ENCODE results near the gene CFAP69.

GRCh38 chr7:84880008-84880944, 306.6 kb downstream of the SEMA3D start:
- RRBS: 96% methylated on average over 23 of the region's 59 CpGs
CAGE:
- cytosol, long polyA plus RNA: no peak
- long polyA plus RNA: no peak
- nucleus, long polyA plus RNA: no peak

DNA sequence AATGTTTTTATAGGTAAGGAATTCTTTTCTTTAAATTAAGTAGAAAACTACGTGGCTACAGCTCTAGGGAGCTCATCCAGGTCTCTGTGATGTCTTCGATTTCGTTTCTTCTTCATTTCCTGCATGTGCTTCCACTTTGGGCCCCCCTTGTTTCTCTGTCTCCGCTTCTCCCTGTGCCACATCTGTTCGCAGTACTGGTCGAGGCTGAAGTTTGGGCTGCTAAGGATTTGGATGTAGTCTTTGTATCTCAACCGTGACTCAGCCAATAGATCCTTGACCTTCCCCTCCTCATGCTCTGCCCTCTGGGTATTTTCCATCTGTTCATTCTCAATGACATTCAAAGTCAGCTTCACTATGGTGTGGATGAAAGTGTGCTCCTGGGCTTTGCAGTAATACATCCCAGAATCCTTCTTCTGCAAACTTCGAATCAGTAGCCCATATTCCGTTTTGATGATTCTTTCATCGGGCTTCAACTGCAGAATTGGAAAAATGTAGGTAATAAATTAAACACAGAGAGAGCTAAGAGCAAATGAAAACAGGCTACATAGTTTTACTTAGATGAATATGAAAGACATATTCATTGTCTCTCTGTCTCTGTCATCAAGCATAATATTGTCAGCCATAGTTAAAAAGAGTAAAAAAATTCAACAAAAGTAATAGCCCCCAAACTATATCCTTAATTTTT, 187.3 kb downstream of the SEMA3D start:
- RRBS: no CpG with 5 or more reads among the region's 10 CpGs
CAGE:
- cytosol, long polyA plus RNA: no peak
- long polyA plus RNA: no peak
- nucleus, long polyA plus RNA: no peak

- RRBS: no CpG with 5 or more reads among the region's 6 CpGs
CAGE:
- cytosol, long polyA plus RNA: no peak
- long polyA plus RNA: no peak
- nucleus, long polyA plus RNA: no peak
Measured at GRCh38 chr7:85106409-85107181, 80.3 kb downstream of the SEMA3D start.

GRCh38 chr7:86975632-86975831, 83.9 kb downstream of the ELAPOR2 start:
- RRBS: no CpG with 5 or more reads among the region's 1 CpG
CAGE:
- cytosol, long polyA plus RNA: no peak
- long polyA plus RNA: no peak
- nucleus, long polyA plus RNA: no peak

GRCh38 chr7:87151825-87152202, 439 bp upstream of the DMTF1 start:
- RRBS: no CpG with 5 or more reads among the region's 15 CpGs
CAGE:
- cytosol, long polyA plus RNA: no peak
- long polyA plus RNA: no peak
- nucleus, long polyA plus RNA: no peak

- RRBS: no CpG with 5 or more reads among the region's 7 CpGs
CAGE:
- cytosol, long polyA plus RNA: no peak
- long polyA plus RNA: no peak
- nucleus, long polyA plus RNA: no peak
Measured at GRCh38 chr7:87199895-87200551, 19.5 kb downstream of the TMEM243 start.

DNA sequence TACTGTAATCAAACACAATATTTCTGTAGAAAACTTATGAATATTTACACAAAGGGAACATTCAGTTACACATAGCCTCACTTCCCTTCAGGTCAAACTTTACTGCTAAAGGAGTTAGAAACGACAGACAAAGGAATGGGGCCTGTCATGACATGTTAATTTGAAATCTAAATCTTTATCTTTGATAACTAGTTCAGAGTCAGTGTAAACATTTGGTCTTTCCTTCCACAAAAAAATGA, 1.0 kb upstream of the CROT start:
- RRBS: no CpG with 5 or more reads among the region's 1 CpG
CAGE:
- cytosol, long polyA plus RNA: no peak
- long polyA plus RNA: no peak
- nucleus, long polyA plus RNA: no peak

- RRBS: no CpG with 5 or more reads among the region's 3 CpGs
CAGE:
- cytosol, long polyA plus RNA: no peak
- long polyA plus RNA: no peak
- nucleus, long polyA plus RNA: no peak
Measured at GRCh38 chr7:87505147-87505473, 29.6 kb upstream of the ABCB4 start.

- RRBS: no CpG with 5 or more reads among the region's 5 CpGs
CAGE:
- cytosol, long polyA plus RNA: no peak
- long polyA plus RNA: no peak
- nucleus, long polyA plus RNA: no peak
Measured at GRCh38 chr7:87509232-87509607, 33.7 kb upstream of the ABCB4 start.

DNA sequence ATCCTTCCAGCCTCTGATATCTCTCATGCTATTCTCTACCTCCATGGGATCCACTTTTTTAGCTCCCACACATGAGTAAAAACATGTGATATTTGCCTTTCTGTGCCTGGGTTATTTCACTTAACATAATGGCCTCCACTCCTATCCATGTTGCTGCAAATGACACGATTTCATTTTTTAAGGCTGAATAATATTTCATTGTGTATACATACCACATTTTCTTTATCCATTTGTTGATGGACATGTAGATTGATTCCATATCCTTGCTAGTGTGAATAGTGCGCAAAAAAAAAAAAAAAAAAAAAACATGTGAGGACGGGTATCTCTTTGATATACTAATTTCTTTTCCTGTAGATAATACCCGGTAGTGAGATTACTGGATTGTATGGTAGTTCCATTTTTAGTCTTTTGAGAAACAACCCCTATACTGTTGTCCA, 5.9 kb downstream of the STEAP2 start:
- RRBS: no CpG with 5 or more reads among the region's 4 CpGs
CAGE:
- cytosol, long polyA plus RNA: no peak
- long polyA plus RNA: no peak
- nucleus, long polyA plus RNA: no peak

GRCh38 chr7:90244427-90245557, at the start of gene CFAP69:
TSS of gene CFAP69 (plus strand) at chr7:90245174.
- RRBS: 1% methylated on average over 12 of the region's 60 CpGs
CAGE:
- cytosol, long polyA plus RNA: no peak
- long polyA plus RNA: no peak
- nucleus, long polyA plus RNA: no peak

- RRBS: no CpG with 5 or more reads among the region's 4 CpGs
CAGE:
- cytosol, long polyA plus RNA: no peak
- long polyA plus RNA: no peak
- nucleus, long polyA plus RNA: no peak
Measured at GRCh38 chr7:90250638-90251779, 6.0 kb downstream of the CFAP69 start.

DNA sequence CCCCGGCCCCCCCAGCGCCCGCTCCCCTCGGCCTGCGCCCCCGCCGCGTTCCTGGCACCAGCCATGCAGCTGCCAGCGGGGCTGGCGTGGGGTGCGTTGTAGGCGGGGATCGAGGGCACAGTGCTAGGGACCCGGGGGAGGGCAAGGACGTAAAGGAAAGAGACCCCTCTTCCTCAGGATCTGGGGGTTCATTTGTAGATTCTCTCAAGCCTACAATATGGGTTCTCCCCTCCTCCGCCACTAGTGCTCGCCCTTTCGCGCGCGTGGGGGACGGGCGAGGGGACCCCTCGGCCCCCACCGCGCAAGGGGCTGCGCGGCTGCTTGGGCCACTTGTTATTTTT, 584 bp downstream of the CDK14 start:
- RRBS: 4% methylated on average over 1 of the region's 28 CpGs
CAGE:
- cytosol, long polyA plus RNA: no peak
- long polyA plus RNA: no peak
- nucleus, long polyA plus RNA: no peak

GRCh38 chr7:90647943-90648450, 51.9 kb downstream of the CDK14 start:
- RRBS: no CpG with 5 or more reads among the region's 2 CpGs
CAGE:
- cytosol, long polyA plus RNA: no peak
- long polyA plus RNA: no peak
- nucleus, long polyA plus RNA: no peak

DNA sequence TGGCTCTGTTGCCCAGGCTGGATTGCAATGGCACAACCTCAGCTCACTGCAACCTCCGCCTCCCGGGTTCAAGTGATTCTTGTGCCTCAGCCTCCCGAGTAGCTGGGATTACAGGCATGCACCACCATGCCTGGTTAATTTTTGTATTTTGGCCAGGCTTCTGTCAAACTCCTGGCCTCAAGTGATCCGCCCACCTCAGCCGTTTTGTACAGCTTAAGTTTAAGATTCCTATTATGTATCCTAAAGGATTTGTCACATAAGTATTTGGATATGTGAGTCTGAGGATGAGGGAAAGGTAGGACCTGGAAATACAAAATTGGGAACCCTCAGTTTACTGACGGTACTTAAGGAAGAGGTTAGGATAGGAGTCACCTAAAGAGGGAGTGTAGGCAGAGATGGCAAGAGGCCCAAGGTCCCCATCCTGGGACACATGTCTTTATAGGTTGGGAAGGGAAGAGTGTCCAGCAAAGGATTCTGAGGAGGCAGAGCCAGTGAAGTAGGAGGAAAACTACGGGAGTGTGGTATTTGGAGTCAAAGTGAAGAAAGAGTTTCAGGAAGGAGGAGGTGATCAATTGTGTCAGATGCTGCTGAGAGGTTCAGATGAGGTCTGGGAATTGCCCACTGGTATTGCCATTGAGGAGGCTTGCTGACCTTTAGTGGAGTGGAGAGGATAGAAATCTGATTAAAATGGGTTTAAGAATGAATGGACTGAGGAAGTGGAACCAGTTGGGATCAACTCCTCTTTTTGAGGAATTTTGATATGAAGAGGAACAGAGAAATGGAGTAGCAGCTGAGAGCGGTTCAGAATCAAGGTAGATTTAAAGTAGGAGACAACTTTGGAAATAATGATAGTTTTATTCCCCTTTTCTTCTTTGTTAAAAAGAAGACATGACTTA, 100.5 kb downstream of the CDK14 start:
- RRBS: no CpG with 5 or more reads among the region's 8 CpGs
CAGE:
- cytosol, long polyA plus RNA: no peak
- long polyA plus RNA: no peak
- nucleus, long polyA plus RNA: no peak

GRCh38 chr7:91941420-91941704, 700 bp downstream of the AKAP9 start:
- RRBS: no CpG with 5 or more reads among the region's 5 CpGs
CAGE:
- cytosol, long polyA plus RNA: no peak
- long polyA plus RNA: no peak
- nucleus, long polyA plus RNA: no peak

DNA sequence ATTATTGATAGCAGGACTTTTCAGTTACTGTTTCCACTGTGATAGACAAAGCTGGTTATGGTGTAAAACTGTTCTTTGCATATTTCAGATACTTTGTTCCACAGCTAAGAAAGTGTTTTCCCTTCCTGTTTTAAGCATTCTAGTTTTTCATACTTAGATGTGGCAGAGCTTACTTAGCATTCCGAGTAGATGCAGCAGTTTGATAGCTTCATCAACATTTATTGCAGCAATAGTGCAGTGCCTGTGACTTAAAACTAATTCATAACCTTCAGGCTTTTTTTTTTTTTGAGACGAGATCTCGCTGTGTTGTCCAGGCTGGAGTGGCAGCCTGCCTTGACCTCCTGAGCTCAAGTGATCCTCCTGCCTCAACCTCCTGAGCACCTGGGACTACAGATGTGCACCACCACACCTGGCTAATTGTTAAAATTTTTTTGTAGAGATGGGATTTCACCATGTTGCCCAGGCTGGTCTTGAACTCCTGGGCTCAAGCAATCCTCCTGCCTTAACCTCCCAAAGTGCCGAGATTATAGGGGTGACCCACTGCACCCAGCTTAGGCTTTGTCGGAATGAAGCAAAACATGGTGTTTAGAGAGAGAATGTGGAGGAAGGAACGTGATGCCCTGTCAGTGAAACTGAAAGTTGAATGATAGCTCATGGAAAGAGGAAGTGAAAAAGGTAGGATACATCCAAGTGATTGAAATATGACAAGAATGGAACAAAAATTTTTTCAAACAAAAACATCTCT, 5.6 kb downstream of the AKAP9 start:
- RRBS: no CpG with 5 or more reads among the region's 6 CpGs
CAGE:
- cytosol, long polyA plus RNA: no peak
- long polyA plus RNA: no peak
- nucleus, long polyA plus RNA: no peak

- RRBS: no CpG with 5 or more reads among the region's 1 CpG
CAGE:
- cytosol, long polyA plus RNA: no peak
- long polyA plus RNA: no peak
- nucleus, long polyA plus RNA: no peak
Measured at GRCh38 chr7:92002133-92003297, 61.9 kb downstream of the AKAP9 start.

GRCh38 chr7:92027230-92027706, 86.6 kb downstream of the AKAP9 start:
- RRBS: no CpG with 5 or more reads among the region's 36 CpGs
CAGE:
- cytosol, long polyA plus RNA: no peak
- long polyA plus RNA: no peak
- nucleus, long polyA plus RNA: no peak

GRCh38 chr7:92040608-92040905, 93.7 kb downstream of the CYP51A1 start:
- RRBS: no CpG with 5 or more reads among the region's 4 CpGs
CAGE:
- cytosol, long polyA plus RNA: no peak
- long polyA plus RNA: no peak
- nucleus, long polyA plus RNA: no peak

Data from IMR-90 (cell line).